Neutrophil (primary cell): Measurements from ENCODE around the genes IFNA1, C9orf72 and RIGI.

DNA sequence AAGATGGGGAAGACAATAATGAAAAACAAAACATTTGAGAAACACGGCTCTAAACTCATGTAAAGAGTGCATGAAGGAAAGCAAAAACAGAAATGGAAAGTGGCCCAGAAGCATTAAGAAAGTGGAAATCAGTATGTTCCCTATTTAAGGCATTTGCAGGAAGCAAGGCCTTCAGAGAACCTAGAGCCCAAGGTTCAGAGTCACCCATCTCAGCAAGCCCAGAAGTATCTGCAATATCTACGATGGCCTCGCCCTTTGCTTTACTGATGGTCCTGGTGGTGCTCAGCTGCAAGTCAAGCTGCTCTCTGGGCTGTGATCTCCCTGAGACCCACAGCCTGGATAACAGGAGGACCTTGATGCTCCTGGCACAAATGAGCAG lies at the start of gene IFNA1:
Gene IFNA1, plus strand, starts transcription at position 174 of the 379 bp plus-strand sequence.
- PRO-cap = no peak

DNA sequence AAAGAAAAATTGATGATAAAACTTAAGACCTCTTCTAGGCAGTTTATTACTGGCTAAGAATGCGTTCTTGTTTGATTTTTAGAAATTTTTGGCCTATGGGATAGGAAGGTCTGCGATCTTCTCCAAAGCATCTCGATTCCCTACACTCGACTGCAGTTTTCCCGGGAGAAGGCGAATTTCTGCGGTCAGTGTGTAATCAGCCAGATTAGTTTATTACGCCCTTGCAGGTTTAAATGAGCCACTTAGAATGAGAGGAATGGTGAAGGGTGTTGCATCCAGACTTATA lies 1.2 kb downstream of the MTAP start:
- PRO-cap = no peak

DNA sequence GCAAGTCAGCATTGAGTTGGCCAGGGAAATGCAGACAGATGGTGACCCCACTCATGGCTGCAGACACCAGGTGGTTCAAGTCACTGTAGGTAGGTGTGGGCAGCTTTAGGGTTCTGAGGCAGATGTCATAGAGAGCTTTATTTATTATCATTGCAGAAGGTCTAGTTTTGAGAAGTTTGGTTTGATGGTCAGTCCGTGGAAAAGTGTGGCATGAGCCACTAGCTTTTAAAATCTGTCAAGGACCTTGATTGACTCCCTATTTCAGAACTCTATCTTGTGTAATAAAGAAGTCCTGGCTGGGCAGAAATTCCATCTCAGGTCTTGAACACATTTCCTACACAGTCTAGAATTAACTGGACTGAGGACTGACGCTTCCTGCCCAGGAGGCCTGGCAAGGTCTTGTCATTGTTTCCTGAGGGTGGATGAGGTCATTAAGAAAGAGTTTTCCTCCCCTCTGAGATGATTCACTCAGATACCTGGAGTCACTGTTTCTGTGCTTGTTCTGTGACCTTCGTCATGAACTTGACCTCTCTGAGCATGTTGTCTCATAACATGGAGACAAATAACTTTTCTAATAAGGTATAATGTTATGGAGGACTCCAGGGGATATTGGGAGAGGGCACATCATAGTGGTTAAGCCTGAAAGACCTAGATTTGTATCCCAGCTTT lies 9.9 kb downstream of the MTAP start:
- PRO-cap = no peak

DNA sequence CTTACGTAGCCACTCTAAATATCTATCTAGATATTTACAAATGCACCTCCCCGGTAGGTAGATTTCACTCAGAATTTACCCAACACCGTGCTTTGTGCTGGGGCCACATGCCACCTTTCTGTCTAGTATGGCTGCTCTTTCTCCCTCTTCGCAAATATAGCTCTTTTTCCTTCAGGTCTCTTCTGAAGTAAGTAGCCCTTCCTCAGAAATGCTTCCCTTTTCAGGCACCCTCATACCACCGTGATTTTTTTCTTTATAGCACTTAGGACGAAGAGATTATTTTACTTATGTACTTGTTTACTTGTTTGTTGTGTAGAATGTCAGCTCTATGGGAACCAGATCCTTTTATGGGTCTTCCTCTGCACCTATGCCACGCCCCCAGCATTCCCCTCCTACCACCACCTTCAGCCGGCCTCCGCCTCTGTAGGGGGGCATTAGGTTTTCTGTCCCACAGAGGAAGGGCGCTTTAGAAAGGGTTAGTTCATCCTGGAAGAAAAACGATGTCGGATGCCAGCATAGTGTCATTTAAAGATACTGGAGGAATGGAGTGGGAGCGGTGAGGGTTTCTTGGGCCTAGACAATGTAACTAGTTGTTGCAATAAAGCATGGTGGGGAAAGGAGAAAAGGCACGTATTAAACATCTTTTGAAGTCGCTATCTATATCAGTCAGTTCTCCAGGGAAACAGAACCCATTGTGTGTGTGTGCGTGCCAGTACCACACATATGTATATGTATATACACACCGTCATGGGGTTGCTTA lies 12.6 kb downstream of the CDKN2B start:
- PRO-cap = no peak

GRCh38 chr9:22008482-22009038 lies 545 bp downstream of the CDKN2B start:
- PRO-cap = no peak

DNA sequence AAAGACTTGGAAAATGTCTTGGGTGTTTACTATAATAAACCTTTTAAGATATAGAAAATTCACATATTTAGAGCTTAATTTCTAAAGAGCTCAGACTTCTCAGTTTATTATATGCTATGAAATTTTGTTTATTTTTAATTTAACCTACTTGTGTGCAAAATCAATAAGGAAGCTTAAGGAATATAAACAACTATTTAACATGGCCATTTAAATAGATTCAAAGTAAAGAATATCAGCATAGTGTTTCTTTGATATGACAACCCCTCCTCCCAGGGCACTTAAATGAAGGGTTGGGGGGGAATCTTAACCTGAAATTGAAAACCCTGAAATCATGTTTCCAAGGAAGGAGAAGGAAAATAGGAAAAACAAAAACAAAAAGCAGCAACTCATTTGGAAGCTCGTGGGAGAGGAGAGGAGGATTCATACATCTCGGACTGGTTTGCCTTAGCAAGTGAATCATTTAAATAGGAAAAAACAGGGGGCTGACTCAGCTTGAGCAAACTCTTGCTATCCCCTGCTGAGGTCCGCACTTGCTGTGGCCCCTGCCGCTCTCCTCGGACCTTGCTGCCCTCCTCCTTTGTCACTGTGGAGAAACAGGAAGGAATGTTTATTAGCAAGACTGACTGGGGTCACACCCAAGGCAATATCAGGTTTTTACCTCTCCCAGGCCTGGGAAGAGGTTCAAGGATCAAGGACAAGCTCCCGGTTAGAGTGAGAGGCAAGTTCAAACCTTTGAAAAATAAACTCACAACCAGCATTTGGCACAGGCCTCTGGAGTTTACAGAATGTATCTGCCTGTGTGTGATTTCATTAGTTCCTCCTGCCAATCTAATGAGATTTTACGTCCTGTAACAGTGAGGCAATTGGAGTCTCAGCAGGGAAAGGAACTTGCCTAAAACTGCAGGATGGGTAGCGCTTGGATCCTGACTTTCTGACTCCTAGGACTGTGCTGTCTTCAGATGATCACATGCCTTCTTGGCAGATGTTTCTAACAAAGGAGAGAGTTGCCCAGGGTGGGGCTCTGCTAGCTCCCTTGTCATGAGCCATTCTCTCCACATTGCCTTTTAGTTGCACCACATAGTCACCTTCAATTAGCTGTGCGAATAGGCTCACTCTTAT lies 108.4 kb upstream of the CDKN2B start:
- PRO-cap = no peak

GRCh38 chr9:23822237-23823241 lies 3.5 kb downstream of the ELAVL2 start:
- PRO-cap = no peak

GRCh38 chr9:27337954-27338794 lies 41.2 kb upstream of the EQTN start:
- PRO-cap = no peak

DNA sequence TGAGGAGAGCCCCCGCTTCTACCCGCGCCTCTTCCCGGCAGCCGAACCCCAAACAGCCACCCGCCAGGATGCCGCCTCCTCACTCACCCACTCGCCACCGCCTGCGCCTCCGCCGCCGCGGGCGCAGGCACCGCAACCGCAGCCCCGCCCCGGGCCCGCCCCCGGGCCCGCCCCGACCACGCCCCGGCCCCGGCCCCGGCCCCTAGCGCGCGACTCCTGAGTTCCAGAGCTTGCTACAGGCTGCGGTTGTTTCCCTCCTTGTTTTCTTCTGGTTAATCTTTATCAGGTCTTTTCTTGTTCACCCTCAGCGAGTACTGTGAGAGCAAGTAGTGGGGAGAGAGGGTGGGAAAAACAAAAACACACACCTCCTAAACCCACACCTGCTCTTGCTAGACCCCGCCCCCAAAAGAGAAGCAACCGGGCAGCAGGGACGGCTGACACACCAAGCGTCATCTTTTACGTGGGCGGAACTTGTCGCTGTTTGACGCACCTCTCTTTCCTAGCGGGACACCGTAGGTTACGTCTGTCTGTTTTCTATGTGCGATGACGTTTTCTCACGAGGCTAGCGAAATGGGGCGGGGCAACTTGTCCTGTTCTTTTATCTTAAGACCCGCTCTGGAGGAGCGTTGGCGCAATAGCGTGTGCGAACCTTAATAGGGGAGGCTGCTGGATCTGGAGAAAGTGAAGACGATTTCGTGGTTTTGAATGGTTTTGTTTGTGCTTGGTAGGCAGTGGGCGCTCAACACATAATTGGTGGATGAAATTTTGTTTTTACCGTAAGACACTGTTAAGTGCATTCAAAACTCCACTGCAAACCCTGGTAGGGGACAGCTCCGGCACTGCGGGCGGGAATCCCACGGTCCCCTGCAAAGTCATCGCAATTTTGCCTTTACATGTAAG lies at the start of gene C9orf72:
Gene C9orf72, minus strand, starts transcription at position 138 of the 900 bp plus-strand sequence.
- PRO-cap = bidirectional peak, plus-strand start at position 212 of the sequence, minus-strand start at position 103 of the sequence; bidirectional peak, plus-strand start at position 675 of the sequence, minus-strand start at position 316 of the sequence

DNA sequence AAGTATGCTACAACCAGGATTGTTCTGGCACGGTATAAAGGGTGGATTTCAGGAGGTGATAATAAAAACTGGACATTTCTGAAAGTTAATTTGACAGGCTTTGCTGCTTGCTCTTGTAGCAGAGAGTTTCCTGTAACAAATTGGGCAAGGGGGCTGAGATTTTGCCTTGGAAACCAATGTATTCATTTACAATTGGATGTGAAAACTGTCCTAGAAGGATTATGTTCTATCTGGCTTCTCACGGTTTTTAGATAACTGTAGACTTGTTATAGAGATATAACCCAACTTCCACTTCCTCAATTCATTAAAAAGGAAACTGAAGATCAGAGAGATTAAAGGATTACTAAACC lies 129.8 kb upstream of the C9orf72 start:
- PRO-cap = no peak

DNA sequence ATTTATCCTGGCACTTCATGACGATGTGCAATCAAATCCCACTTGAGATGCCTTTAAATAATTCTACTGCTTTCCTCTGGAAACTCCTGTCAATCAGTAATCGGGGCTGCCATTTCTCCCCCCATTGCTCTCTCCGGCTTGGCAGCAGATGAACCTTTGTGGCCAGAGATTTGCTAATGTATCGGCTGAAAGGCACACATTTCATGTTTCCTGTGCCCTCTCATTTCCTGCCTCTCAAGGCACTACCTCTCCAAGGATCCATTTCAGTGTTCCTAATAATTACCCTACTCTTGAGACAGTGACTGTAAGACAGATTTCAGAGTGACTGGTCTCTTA lies 291.9 kb upstream of the C9orf72 start:
- PRO-cap = no peak

- PRO-cap = no peak
These were observed 1037.2 kb upstream of the ACO1 start for GRCh38 chr9:31347126-31347684.

- PRO-cap = no peak
These were observed at the start of gene RIGI for GRCh38 chr9:32525825-32526446. TSS of gene RIGI (minus strand) at chr9:32526196.

DNA sequence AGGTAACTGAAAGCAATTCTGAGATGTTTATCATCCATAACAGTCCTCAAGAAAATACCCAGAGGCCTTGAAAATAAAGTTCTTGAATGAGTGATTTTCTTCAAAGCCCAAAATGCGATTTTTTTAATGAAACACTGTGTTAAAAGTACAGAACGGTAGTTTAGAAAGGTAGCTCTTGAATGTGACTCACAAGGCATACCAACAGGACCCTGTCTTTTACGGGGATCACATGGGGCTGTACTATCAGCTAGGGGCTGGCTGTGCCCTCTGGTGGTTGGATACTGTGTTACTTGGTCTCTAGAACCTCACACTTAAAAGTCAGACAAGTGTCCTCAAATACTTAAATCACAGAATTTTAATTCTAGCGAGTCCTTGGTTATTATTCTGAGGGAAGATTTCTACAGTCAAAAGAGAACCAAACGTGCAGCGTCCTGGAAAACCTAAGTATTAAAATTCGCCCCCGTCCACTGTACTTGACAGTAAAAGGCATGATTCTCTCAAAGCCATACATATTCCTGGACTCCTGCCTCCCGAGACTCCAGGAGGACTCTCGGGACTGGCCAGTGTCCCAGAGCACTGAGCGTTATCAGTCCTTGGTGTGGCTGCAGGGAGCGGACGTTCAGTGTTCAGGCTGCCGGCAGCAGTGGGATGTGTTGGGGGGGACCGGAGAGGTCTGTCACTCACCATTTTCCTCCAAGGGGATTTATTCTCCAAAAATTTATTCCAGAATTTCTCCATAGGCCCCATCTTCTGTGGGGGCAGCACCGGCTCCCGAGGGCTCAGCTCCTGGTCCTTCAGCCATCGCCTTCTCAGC lies 555 bp downstream of the NDUFB6 start:
- PRO-cap = no peak

DNA sequence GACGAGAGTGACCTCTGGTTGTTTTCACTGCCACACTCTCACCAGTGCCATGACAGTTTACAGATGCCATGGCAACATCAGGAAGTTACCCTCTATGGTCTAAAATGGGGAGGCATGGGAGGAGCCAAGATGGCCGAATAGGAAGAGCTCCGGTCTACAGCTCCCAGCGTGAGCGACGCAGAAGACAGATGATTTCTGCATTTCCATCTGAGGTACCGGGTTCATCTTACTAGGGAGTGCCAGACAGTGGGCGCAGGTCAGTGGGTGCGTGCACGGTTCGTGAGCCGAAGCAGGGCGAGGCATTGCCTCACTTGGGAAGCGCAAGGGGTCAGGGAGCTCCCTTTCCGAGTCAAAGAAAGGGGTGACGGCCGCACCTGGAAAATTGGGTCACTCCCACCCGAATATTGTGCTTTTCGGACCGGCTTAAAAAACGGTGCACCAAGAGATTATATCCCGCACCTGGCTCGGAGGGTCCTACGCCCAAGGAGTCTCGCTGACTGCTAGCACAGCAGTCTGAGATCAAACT lies 73.0 kb upstream of the TMEM215 start:
- PRO-cap = no peak

DNA sequence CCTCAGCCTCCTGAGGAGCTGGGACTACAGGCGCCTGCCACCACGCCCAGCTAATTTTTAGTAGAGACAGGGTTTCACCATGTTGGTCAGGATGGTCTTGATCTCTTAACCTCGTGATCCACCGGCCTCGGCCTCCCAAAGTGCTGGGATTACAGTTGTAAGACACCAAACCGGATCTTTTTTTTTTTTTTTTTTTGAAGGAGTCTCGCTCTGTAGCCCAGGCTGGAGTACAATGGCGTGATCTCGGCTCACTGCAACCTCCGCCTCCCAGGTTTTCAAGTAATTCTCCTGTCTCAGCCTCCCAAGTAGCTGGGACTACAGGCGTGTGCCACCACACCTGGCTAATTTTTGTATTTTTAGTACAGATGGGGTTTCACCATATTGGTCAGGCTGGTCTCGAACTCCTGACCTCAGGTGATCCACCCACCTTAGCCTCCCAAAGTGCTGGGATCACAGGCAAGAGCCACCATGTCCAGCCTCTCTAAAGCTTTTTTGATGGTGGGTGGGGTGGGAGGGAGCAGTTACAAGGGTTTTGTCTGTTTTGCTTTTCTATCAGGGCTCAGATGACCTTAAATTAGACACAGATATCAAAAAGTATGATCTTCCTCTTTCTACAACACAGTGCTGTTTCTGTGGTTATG lies 40.0 kb upstream of the SMU1 start:
- PRO-cap = no peak

- PRO-cap = no peak
These were observed 43.9 kb upstream of the SMU1 start for GRCh38 chr9:33120249-33120860.

DNA sequence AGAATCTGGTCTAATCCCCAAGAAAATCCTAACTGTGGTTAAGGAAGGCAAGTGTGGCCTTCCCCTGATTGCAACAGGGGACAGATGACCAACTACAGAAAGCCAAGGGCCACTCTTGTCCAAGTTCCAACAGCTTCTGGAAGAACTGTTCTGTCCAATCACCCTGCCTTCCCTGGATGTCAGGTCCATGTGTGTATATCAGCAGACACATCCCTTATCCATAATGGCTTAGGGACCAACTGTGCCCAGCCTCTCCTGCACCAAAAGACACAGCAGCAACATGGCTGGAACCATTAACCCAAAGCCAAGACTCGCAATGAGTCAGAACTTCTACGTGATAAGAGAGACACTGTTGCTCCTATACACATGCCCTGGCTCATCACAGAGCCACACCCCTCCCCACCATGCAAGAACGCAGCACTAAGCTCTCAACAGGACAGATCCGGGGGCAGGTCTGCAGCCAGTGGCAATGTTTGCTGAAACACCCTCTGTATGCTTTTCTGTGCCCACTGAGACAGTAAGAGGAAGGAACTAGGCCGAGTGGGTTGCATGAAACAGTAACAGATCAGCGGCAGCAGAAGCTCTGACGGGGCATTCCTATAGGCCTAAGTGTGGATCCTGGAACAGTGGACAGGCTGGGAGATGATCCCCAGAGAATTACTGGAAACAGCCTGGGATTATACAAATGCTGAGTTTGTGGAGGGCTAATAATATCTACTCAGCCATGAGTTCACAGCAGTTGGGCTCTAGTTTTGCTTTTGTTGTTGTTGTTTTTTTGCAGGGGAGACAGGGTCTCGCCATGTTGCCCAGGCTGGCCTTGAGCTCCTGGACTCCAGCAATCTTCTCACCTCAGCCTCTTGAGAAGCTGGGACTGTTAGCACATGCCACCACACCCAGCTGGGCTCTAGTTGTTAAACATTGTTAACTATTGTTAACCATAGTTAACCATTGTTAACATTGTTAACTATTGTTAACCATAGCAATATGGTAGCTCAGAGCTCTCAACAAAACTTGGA lies 41.1 kb downstream of the B4GALT1 start:
- PRO-cap = no peak

DNA sequence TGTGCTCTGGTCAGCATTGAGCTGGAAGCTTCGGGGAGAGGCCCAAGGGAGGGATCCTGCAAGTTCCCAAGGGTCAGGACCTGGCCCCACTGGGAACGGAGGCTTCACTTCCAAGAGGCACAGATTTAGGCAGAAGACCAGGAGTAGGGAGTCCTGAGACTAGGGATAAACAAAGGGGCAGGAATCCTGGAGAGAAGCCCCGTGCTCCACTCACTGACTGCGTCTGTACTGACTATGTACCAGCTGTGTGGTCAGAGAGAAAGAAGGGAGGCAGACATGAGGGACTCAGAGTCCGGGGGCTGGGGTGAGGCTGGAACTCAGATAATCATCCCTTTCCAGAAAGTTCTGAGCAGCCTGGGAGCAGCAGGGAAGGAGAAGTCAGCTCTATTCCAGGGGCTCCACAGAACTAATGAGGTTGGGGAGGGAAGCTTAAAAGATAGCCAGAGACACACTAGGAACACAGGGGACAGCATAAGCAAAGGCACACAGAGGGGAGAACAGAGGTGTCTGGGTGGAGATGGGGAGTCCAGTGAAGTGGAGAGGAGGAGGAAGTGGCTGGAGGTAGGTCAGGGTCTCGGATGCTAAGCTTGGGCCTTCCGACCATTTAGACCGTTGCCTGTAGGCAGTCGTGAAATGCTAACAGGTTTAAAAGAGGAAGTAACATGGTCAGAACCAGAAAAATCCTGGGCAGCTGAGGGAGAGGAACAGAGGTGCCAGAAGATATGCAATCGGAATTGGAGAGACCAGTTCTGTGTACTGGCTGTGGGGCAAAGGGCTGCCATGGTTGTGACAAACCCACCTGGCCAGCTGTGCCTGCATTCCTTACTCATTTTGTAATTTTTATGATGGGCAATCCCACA lies 37.6 kb downstream of the B4GALT1 start:
- PRO-cap = no peak

- PRO-cap = no peak
These were observed 28.9 kb downstream of the B4GALT1 start for GRCh38 chr9:33137911-33139061.